ENCODE results near the gene TREH.

- PRO-cap: no peak
These were observed 31.3 kb upstream of the TTC36 start for GRCh38 chr11:118495896-118496436.

GRCh38 chr11:118531444-118531900 lies 480 bp downstream of the TMEM25 start:
- PRO-cap: no peak

DNA sequence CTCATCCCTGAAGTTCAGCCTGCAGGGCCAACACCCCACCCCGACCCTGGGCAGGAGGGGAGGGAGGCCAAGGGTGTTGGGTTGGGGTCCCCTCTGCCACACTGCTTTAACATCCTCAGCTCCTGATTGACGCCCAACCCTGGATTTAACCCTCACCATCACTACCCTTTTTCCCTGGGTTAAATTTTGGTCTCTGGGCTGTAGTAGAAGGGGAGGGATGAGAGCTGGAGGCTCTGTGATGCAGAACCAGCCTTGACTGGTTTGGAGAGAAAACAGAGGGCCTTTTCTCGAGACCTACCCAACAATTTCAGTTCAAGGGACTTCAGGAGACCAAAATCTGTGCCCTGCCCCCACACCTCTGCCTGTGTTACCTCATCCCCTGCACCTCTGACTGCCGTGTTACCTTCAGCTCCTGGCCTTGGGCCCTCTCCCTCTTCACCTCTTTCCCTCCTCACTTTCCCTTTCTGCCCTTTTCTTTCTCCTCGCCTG lies 26.9 kb downstream of the PHLDB1 start:
- PRO-cap: no peak

- PRO-cap: unidirectional peak, minus-strand start at chr11:118679650
These were observed at the start of gene TREH for GRCh38 chr11:118679471-118680012. Gene TREH, minus strand, starts transcription at chr11:118679650.

GRCh38 chr11:118784212-118784704 lies 6.7 kb downstream of the DDX6 start:
- PRO-cap: no peak

- PRO-cap: bidirectional peak, plus-strand start at chr11:118791648, minus-strand start at chr11:118791659; bidirectional peak, plus-strand start at chr11:118791811, minus-strand start at chr11:118791715
These were observed 662 bp upstream of the DDX6 start for GRCh38 chr11:118791567-118792085.

- PRO-cap: bidirectional peak, plus-strand start at chr11:118792384, minus-strand start at chr11:118792454; unidirectional peak, minus-strand start at chr11:118792598; bidirectional peak, plus-strand start at chr11:118793068, minus-strand start at chr11:118792848
These were observed 1.5 kb upstream of the DDX6 start for GRCh38 chr11:118792086-118793207.

- PRO-cap: no peak
These were observed 6.6 kb downstream of the CXCR5 start for GRCh38 chr11:118890339-118890606.

DNA sequence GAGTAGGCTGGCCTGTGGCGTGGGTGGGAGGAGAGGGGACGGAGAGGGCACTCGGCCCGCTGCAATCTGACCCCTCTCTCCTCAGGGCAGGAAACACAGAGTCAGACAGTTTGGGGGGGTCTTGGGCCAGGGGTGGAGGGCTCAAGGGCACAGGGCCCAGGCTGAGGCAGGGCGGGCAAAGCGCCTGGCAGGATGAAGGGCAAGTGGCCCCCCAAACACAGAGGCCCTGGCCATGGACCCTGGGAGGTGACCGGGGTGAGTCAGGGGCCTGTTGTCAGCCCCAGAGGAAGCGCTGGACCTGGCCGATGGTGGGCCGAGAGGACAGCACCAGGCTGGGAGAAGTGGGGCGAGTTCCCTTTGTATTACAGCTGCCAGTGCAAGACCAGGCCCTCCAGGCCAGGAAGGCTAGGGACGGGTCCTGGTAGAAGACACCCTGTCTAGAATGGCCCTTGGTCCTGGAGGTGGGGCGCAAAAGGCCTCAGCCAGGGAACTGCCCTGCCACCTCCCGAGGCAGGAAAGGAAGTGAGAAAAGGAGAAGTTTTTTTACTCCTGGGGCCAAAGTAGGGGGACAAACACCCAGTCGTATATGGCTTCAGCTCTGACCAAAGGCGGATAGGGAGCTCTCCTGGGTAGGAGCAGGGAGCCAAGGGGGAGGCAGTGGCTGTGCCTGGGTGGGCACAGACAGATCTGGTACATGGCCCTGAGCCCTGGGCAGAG lies 12.8 kb downstream of the CXCR5 start:
- PRO-cap: no peak

GRCh38 chr11:118901444-118902756 lies 18.2 kb downstream of the CXCR5 start:
- PRO-cap: no peak

DNA sequence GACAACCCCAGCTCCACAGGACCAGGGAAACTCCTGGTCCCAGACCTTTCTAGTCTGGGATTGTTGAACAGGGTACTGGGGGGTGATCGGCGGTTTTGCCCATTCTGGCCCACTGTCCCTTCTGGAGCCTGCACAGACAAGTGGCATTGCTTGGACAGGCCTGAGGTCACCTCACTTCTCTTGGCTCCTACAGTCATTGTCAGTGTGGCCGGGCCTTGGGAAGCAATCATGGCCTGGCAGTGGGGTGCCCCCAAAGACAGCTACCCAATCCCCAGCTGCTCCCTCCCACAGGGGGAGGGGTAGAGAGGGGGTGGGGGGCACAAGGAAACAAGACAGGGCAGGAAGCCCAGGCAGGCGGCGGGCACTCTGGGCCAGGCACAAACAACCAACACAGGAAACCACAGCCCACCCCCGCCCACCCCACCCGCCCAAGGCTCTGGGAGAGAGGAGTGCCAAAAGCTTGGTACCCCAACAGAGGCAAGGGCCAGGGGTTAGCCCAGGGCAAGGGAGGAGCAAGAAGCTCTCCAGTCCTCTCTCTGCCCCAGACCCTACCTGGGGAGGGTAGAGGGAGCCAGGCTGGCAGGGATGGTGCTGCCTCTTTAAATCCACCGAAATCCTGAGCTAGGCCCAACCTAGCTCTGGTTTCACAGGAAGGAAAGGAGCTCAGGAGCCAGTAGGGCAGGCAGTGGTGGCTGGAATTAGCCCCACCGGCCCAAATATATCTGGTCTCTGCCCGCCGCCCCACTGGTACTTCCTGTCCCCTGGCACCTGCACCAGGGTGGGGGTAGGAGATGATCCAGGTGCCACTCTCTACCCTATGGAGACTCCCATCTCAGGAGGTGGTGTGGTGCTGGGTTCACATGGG lies 12.2 kb downstream of the BCL9L start:
- PRO-cap: no peak

- PRO-cap: bidirectional peak, plus-strand start at chr11:118914637, minus-strand start at chr11:118914533
These were observed 11.4 kb downstream of the BCL9L start for GRCh38 chr11:118914155-118914993.

DNA sequence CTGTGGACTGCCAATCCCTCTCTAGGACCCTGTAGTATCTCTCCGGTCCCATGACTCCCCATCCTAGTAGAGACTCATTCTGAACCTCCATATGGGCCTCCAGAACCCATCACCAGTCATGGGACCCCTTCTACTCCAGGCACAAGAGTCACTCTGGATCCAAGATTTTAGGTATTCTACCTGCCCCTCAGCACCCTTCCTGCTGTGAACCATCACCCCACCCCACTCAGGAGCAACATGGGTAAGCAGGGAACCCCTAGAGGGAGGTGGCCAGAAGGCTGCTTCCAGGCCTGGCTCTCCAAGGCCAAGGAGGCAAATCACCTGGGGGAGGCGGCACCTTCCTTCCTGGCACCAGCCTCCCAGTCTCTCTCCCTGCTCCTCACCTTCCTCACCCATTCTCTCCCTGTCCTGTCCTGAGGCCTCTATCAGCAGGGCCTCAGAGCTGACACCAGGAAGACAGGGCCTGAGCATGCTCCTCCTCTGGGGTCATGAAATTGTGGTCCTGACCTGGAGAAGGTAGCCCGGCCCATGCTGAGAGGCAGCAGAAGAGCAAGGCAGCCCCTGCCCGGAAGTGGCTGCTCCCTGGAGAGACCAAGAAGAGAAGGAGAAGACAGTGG lies 2.1 kb downstream of the BCL9L start:
- PRO-cap: bidirectional peak, plus-strand start at position 362 of the sequence, minus-strand start at position 297 of the sequence; bidirectional peak, plus-strand start at position 395 of the sequence, minus-strand start at position 415 of the sequence

GRCh38 chr11:118927752-118929027 lies 2.5 kb upstream of the BCL9L start:
- PRO-cap: bidirectional peak, plus-strand start at chr11:118928136, minus-strand start at chr11:118928142; bidirectional peak, plus-strand start at chr11:118928290, minus-strand start at chr11:118928319; bidirectional peak, plus-strand start at chr11:118928680, minus-strand start at chr11:118928526; bidirectional peak, plus-strand start at chr11:118928918, minus-strand start at chr11:118928863

DNA sequence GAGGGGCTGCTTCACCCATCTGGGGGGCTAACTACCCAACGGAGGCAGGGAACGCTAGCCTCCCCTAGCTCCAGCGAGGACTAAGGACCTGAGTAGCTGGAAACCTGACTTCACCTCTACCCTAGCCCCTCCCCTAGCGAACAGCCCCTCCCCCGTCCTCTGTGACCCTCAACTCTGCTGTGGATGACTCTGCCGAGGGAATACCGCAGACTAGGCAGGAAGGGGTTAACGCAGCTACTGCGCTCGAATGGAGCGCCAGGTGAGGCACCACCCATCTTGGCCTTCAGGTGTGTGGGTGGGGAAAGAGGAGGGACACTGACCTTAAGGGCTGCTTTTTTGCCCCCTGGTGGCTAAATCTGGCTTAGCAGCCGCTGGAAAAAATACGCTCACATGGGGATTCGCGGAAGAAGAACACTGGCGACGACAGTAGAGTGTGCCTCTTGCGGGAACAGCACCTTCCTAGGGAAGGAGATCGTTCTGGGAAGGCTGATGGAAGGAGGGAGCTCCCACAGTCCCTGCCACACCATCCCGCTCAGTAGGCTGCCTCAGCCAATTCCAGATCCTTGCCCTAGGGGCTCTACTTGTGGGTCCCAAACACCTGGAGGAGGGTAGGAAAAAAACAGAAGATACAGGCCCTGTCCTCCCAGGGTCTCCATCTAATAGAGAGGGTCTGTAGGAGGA lies 4.5 kb upstream of the BCL9L start:
- PRO-cap: bidirectional peak, plus-strand start at position 406 of the sequence, minus-strand start at position 82 of the sequence

GRCh38 chr11:119024203-119025590 lies 6.1 kb downstream of the TRAPPC4 start:
- PRO-cap: no peak

DNA sequence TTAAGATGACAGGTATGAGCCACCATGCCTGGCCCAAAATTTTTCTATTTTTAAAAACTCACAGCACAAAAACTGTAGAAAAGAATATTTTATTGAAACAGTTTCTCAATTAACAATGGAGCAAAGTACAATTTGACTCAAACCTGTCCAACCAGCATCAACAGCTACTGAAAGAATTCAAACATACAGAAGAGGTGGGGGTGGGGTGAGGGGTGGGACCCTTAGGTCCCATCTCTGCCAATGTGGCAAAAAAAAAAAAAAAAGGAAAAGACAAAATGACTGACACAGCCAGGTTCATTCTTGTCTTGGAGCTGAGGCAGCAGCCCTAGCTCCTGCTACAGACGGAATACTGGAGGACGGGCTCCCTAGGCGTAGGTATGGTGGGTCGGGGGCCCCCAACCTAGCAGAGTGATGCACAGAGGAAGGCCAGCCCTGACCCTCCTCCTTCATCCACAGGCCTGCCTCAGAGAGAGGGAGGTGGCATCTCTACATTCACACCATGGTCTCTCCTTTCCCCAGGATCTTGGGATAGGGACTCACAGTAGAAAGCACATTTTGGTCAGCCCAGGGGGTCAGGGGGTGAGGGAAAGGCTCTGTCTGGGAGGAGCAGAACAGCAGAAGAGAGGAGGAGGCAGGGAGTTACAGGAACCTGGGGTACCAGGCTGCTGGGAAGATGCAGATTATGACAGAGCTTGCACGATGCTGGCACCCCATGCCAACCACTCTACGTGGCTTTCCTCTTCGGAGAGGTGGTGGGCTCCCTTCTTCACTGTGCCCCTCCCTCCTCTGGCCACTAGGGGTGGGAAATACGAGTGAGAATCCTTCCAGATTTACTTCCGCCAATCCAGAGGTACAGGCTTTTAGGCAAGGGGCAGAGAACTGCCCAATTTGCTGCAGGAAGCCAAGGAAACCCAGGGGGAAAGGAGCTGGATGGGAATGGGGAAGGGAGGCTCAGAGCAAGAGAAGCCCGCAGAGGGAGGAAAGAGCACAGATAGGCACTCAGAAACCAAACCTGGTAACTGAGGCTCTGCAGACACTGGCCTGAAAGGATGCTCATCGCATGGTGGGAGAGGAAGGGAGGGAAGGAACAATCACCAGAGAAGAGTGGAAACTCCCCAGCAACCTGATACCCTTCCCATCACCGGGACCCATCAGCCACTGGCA lies 12.5 kb downstream of the HYOU1 start:
- PRO-cap: no peak

DNA sequence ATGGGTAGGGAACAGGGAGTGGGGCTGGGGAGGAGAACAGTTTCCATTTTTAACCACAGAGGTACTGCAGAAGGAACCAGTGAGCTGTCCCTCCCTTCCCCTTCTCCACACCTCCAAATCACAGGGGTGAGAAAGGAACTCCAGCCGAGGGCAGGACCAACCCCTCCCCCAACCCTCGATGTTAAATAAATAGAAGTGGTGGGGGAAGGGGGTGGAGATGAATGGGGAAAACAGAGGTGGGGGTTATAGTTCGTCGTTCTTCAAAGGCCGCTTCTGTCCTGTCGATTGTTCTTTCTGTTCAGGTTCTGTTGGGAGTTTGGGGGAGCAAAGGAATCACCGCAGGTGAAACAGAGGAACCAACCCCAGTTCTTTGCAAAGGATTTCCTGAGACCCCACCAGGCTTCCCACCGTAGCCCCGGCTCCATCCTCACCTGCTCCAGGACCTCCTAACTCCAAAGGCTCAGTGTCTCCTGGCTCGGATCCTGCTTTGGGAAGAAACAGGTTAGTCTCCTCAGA lies 11.6 kb downstream of the HYOU1 start:
- PRO-cap: no peak

- PRO-cap: no peak
These were observed 7.4 kb downstream of the HYOU1 start for GRCh38 chr11:119049646-119049895.

GRCh38 chr11:119065420-119065786 lies 2.2 kb upstream of the VPS11 start:
- PRO-cap: no peak

Measured in mucosa of descending colon (tissue), 1 donor.